Pulmonary lymph node (tissue), 1 donor: ENCODE measurements around a stretch of chr7.

DNA sequence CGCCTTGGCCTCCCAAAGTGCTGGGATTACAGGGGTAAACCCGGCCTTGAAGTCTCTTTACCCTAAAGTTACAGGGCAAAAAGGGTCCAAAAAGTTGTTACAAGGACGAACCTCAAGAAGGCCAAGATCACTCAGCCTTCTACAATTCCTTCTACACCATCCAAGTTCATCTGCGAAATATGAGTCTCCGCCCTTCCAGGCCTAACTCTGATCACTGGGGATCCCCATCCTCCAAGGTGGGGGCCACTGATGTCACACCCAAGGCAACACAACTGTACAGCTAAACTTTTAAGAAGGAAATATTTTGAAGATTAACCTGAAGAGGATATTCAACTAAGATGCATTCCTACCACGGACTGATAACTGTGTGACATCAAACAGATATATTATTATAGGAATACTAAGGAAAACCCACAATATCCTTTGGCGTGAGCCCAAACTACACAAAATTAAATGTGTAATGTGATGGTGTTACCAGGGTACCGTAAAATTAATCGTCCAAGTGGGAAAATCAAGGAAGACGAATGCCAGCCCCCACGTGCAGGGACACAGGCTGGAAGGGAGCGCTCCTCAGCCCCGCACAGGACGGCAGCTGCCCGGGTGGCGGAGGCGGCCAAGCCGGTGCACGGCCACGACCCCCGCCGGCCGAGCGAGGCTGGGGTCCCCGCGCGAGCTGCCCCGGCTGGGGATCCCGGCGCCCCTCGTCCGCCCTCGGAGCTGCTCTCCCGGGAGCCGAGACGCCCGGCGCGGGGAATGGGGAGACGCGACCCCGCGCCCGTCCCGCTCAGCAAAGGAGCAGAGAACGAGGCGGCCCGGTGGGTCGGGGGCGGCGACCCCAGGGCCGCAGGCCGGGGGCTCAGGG is 949 bp downstream of the PAXIP1 start:
- PRO-cap, result no peak

DNA sequence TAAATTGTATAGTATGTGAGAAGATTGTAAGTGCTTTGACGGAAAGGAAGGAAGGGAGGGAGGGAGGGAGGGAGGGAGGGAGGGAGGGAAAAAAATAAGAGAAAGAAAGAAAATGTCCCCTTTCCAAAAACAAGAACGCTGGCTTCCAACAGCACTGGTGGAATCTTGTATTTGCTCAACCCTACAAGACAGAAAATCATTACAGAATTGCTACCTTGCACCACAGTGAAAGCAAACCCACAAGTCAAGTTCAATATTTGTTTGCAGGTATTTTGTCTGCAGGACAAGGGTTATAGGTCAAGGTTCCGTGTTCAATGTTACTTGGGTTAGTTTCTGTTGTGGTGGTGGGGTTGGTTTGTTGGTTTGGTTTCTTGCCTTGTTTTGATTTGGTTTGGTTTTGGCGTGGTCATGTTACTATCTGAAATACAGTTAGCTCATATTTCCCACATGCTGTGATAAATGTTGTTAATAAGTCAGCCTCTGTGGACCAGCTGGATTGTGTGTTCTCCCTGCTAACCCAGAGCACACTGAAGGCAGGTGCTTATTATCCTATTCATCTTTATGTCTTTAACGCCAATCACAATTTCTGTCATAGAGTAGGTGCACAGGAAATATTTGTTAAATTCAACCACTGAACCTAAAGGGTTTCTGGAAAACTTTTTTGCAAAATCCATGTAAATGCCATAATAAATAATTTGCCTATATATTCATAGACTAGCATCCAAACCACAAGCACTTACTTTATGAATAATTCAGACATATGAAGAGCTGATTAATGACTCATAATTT is 75.6 kb upstream of the INSIG1 start:
- PRO-cap, result no peak

- PRO-cap, result no peak
Measured at GRCh38 chr7:155302482-155303039, 4.9 kb downstream of the INSIG1 start.

DNA sequence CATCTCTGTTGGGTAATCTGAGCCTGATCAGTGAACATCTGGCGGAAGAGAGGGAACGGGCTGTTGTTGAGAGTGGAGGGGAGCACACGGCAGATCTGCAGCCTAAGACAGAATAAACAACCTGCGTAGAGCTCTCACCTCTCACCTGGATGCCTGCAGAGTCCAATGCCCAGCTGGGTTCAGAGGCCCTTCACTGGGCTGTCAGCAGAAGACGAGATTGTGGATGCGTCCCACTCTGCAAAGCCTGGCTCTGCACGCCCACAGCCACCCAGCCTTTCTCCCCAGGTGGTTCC is 36.1 kb downstream of the INSIG1 start:
- PRO-cap, result no peak

GRCh38 chr7:155381158-155381767 is 76.7 kb upstream of the EN2 start:
- PRO-cap, result no peak

- PRO-cap, result no peak
Measured at GRCh38 chr7:155713643-155714565, 69.4 kb downstream of the RBM33 start.

DNA sequence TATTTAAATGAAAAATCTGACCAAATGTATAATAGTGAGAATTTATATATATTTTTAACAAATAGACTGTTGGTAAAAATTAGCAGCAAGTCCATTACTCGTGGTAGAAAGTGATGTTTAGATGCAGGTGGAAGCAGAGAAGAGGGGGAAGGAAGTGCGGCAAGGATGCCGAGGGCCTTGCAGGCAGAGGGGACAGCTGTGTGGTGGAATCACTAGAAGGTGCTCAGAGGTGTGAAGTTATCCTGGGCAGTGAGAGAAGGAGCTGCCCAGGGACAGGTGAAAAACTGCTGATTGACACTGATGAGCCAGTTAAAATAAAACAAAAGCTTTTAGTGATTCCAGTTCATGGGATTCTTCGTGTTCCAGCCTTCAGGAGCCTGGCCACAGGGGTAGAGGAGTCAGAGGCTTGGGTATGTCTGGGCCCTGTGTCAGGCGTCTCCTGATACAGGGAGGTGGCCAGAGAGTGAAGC is 79.6 kb downstream of the SHH start:
- PRO-cap, result no peak

- PRO-cap, result no peak
Measured at GRCh38 chr7:155739419-155740179, 72.7 kb downstream of the SHH start.

- PRO-cap, result no peak
Measured at GRCh38 chr7:155787148-155788048, 24.9 kb downstream of the SHH start.

DNA sequence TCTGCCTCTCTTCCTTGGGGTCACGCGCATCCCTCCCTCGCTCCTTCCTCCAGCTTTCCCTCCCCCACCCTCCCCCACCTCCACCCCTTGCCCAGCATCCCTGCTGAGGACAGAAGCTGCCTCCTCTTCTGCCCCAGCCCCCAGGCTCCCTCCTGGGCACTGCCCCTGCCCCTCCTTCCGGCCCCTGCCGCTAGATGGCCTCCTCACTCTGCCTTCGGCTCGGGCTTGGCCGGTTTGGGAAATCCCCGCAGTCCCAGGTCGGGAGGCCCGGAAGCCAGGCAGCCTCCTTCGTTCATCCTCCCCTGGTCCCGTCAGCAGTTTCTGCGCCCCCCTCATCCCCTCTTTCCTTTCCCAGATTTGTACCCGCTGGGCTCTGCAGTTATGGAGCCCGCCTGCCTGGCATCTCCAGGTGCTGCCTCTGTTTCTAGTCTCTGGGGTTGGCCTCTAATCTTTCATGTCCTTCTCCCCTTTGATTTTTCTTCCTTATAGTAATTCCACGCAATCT is 3.0 kb upstream of the SHH start:
- PRO-cap, result no peak

GRCh38 chr7:155885471-155886209 is 73.4 kb upstream of the SHH start:
- PRO-cap, result no peak

GRCh38 chr7:155961571-155962239 is 149.4 kb upstream of the SHH start:
- PRO-cap, result no peak

DNA sequence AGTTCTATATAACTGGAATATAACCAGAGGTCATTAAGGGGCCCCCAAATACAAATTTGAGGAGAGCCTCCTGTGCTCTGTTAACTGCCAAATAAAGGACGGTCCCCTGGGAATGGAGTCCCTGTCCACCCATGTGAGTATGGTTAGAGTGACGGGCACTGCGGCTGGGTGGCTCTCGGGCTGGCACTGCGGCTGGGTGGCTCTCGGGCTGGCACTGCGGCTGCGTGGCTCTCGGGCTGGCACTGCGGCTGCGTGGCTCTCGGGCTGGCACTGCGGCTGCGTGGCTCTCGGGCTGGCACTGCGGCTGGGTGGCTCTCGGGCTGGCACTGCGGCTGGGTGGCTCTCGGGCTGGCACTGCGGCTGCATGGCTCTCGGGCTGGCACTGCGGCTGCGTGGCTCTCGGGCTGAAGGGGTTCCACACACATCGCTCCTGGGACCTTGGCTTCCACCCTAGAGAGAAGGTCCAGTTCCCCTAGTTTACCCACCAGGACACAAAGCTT is 292.8 kb upstream of the RNF32 start:
- PRO-cap, result no peak

GRCh38 chr7:156402281-156402798 is 238.2 kb upstream of the RNF32 start:
- PRO-cap, result no peak

- PRO-cap, result no peak
Measured at GRCh38 chr7:156545135-156545619, 95.4 kb upstream of the RNF32 start.

- PRO-cap, result no peak
Measured at GRCh38 chr7:156659901-156660884, 19.6 kb downstream of the RNF32 start.

- PRO-cap, result no peak
Measured at GRCh38 chr7:156664946-156665824, 24.6 kb downstream of the RNF32 start.

DNA sequence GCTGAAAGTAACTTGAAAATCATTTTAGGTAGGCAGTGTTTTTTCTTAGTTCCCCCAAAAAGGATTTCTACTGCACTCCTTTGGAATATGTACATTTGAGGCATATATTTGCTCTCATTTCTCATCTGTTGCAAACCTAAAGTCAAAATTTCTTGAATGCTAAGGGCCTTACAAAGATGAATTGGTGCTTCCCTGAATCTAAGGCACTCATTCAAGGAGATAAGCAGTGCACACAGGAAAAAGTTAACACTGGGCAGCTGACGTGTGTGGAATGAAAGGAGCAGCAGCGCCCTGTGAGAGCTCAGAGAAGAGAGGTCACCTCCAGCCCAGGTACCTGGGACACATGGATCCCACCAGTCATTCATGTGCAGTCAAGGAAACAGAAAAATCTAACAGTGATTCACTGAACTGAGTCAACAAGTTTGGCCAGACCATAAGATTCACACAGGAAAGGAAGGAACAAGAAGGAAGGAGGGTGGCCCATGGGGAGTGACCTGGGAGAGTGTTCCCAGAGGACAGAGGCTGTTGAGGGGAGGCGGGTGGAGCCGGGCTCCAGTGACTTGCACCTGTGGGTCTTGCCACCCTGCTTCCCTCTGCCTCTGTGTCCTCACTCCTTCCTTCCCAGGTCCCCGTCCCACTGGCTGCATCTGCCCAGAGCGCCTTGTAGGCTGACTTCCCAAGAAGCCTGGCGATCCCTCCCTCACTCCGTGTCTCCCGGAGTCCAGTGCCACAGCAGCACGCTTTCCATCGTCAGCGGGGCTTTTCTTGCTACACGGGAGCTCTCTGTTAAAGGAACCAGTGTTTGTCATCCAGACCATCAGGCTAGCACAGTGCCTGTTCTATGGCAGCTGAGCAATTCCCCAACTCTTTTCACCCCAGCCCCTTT is 27.6 kb downstream of the RNF32 start:
- PRO-cap, result no peak

DNA sequence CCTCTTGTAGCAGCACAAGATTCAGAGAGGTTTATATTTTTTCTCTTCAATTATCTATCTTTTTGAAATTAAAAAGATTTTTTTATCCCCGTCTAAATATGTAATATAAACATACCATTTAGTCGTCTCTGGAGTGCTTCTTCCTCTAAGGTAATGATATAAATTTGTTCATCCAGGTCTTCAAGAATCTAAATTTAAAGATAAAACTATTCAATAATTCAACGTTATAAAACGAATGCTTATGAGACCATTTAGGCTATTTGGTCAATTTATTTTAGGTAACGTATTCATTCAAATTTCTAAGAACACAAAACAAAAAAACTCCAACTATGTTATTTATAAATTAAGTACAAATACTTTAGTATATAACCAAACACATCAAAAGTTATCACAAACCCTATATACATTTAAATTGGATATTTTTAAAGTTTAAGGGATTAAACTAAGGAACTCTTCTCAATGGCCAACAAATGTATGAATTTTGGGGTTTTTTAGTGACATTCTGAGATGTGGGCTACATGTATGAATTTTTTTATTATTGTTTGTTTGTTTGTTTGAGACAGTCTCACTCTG is 115.8 kb downstream of the RNF32 start:
- PRO-cap, result no peak

GRCh38 chr7:157006461-157006893 is 4.0 kb downstream of the MNX1 start:
- PRO-cap, result no peak